Breast epithelium (tissue), 2 donors: ENCODE measurements around the gene BHLHA9.

- PRO-cap = bidirectional peak, plus-strand start at chr17:1229839, minus-strand start at chr17:1229722
- RAMPAGE, long total RNA, 2 experiments = no peak in any of the 2 experiments
Observed at GRCh38 chr17:1229426-1230010, 40.7 kb upstream of the BHLHA9 start.

DNA sequence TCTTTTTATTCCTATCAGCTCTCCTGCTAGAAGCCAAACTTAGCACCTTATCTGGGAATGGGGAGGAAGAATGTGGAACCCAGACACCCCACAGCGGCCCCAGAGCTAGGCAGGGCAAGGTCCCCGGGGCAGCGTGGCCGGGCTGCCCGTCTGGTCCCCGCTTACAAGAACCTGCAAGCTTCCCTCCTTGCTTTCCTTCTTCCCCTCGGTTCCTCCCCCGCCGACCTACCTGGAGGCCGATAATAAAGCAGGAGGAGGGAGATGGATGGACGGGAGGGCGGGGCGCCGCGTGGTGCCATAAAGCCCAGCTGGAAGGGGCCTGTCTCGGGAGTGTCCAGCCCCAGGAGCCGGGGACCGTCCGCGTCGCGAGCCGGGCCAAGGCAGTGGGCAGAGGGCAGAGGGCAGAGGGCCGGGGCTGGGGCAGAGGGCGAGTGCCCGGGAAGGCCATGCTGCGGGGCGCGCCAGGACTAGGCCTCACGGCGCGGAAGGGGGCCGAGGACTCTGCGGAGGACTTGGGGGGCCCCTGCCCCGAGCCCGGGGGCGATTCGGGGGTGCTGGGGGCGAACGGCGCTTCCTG, at the start of gene BHLHA9:
Gene BHLHA9, plus strand, starts transcription at position 327 of the 577 bp plus-strand sequence.
- PRO-cap = no peak
- RAMPAGE, long total RNA, 2 experiments = no peak in any of the 2 experiments

- PRO-cap = no peak
- RAMPAGE, long total RNA, 2 experiments = no peak in any of the 2 experiments
Observed at GRCh38 chr17:1404786-1405145, 4.7 kb upstream of the YWHAE start.

GRCh38 chr17:1449538-1449737, 6.6 kb downstream of the CRK start:
- PRO-cap = no peak
- RAMPAGE, long total RNA, 2 experiments = no peak in any of the 2 experiments

DNA sequence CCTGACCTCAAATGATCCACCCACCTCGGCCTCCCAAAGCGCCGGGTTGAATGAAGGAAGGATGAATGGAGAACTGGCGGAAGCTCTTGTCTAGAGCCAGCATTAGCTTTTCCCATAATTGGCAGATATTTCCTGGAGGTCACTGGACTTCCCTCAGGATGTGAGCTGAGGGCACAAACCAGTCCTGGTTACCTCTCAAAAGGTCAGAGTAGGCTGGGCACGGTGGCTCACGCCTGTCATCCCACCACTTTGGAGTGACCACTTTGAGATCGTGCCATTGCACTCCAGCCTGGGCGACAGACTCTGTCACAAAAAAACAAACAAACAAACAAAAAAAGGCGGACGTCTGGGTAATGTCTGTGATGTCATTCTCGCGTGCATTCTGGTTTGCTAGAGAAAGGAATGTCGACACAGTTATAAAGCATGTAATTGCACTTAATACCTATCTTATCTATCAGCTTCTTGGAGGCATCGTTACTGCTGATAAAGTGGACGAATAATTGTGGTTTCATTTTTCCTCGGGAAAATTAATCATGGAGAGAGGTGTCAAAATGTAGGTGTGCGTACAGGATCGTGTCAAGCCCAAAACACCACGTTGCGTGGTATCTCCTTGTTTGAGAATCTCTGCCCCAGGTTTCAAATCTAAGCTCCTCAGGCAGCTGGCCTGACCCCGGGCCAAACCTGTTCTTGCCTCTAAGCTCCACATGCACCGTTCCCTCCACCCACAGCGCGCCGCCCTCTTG, 6.3 kb upstream of the CRK start:
- PRO-cap = no peak
- RAMPAGE, long total RNA, 2 experiments = no peak in any of the 2 experiments

DNA sequence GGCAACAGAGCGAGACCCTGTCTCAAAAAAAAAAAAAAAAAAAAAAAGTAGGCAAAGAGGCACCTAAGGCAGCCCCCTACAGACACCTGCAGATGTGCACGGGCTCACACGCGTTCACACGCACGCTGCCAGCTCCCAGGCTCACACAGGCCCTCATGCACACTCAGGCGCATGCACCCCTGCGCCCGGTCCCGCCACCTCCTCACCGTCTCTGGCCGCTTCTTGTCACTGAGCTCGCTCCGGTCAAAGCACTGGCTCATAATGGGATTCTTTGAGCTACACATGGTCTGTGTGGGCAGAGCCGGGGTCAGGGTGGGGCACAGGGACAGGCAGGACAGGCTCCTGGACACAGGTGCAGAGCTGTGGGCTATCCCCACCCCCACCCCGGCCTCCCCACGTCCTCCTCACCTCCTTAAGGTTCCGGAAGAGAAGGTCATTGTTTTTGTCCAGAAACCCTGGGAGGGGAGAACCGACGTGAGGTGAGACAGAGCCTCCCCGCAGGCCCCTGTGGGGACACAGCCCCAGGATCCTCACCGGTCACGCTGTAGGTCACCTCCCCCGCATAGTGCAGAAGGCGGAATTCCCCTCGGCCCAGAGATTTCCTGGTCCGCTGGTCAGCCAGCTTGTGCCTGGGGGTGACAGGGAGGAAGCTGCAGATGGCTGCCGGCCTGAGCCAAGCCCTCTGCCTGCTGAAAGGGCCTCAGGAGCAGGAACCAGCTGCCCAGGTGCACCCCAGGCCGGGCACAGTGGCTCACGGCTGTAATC, 17.9 kb downstream of the MYO1C start:
- PRO-cap = no peak
- RAMPAGE, long total RNA, 2 experiments = no peak in any of the 2 experiments

GRCh38 chr17:1506559-1507334, 9.7 kb downstream of the INPP5K start:
- PRO-cap = no peak
- RAMPAGE, long total RNA, 2 experiments = no peak in any of the 2 experiments

DNA sequence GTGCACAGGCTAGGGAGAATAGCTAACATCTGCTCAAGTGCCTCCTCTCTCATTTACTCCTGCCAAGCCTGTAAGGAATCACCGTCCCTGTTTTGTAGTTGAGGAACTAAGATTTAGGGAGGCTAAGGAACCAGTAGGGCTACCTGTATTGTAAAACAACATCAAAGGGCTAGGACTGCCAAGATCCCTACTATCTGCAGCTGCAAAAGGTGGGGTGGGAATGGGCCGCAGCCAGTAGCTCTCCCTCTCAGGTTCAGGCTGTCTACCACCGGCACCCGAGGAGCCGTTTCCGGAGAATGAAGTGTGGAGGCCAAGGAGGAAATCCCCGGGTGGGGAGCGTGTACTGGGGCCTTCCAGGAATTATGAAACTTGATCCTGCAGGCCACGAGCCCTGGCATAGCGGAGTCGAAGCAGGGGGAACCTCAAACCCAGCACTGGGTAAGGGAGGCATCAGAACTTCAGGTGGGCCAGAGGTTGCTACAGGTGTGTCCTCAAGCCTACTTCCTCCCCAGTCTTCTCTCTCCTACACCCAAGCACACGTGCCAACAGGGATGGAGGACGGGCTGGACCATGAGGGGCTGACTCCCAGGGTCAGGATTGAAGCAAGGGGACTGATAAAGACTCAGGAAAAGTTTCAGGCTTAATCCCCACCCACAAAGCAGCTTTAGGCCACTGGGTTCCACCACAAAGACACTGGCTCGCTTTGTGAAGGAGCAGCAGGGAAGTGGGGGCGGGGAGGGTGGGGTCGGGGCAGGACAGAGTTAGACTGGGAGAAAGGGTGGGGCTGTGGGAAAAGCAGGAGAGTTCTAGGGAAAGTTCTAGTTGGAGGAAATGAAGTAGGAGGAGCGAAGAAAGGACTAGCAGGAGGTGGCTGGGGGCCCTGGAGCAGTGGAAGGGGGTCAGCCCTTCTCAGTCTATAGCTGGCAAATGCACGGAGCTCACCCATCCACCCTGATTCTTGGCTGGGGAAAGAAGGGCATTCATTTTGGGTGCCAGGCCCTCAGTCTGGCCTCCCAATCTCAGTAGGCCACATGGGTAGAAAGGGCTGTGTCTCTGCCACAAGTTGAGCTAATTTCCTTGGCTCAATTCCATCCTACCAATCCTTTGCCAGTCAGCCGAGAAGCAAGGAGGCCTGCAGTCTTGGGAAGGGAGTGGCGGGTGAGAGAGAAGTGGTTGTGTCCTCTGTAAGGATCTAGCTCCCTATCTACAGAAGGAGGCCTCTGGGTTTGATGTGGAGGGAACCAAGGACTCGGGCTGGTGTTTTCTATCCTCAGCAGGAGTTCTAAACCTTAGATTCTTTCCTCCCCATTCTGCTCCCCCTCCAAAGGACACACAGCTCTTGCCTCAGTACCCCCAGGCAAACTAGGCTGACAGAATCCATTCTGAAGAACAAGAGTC, 4.8 kb downstream of the INPP5K start:
- PRO-cap = no peak
- RAMPAGE, long total RNA, 2 experiments = no peak in any of the 2 experiments

DNA sequence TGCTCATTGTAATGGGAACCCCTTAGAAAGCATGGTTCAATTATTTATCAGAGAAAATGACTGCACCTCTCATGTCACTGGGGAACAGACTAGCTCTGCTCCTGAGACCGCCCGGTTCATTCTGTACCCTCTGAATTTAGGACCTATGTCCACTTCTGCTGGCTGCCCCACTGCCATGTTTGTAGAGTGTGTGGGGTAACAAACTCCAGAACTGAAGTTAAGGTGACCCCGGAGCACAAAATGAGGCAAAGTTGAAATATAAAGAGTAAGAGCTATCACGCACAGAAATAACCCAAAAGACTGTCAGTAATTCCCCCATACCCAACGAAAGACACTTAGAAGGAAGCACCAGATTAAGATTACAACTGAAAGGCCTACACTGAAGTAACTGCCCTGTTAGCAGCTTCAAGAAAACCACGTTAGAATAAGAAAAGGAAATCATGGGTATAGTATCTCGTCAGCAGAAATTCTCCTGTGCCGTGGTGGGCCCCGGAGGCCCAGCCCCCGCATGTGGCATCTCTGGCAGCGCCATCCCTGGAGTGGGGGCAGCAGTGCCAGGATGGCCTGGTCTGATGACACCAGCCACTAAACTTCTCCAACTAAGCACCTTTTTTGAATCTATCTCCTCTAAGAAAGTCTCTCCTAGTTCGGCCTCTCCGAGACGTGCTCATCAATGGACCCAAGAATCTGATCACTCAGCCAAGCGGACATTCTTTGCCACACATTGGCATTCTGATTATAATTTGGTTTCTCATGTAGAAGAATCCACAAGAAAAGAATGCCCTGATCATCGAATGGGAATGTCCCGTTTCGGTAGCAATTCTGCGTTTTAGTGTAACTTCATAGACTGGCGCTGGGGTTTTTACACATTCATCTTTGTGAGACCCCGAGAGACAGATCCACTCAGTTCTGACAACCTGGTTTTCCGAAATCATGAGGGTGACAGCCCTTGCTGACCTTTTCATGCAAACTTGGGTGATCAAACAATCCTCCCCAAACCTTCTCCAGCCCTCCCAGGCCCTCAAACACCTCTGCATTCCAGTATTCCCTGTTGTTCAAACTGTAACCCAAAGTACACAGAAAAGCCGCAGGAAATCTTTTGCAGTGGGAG, 18.7 kb downstream of the PITPNA start:
- PRO-cap = no peak
- RAMPAGE, long total RNA, 2 experiments = no peak in any of the 2 experiments

DNA sequence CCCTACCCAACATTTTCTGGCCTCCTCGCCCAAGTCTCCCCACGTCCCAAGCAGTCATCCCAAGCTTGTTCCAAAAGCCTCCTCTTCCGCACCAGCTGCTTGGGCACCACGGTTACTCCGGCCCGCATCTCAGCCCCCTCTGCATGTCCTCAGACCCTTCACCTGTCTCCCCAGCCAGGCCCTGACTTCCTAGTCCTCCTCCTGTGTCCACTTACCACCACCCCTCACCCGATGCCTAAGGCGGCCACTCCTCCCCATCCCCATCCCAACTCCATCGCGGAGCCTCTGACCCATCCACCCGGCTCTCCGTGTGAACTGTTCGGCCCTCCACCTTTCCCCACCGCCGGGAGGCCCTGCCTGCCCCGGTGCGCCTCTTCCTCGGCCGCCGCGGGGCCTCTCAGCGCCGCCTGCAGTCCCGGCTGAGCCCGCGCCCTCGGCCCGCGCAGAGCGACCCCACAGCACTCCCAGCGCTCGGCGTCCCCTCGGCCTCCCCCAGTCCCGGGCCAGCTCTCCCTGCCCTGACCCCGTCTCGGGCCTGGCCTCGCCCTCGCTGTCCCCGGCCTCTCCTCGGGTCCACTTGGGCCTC, 908 bp downstream of the PITPNA start:
- PRO-cap = no peak
- RAMPAGE, long total RNA, 2 experiments = no peak in any of the 2 experiments

DNA sequence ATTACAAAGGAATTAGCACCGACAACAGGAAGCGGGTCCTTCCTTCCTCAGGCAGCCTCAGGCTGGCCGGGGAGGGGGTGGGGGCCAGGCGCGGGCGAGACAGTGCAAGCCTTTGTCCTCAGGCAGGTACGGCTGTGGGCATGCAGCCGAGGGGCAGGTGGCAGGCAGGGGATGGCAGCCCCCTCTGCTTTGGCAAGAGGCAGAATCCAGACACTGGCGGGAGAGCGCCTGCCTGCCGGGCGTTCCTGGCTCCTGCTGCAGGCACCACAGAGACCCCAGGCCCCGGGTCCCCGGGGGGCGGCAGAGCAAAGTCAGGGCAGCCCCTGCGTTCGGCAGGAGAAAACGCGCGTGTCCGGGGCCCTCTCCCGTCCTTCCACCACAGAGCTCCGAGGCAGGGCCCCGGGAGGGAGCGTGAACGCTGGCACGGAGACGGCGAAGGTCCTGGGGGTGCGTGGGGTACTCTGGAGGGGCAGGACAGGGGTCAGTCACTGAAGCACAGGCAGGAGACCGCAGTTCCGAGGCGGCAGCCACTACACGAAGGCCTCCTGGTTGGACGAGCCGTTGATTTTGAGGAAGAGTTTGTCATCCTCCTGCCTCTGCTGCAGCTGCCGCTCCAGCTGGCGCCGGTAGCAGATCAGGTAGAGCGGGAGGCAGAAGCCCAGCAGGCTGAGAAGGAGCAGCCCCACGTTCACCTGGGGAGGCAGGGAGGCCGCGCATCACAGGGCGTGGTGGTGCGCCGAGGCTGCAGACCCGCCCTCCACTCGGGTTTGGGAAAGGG, 12.7 kb upstream of the PITPNA start:
- PRO-cap = no peak
- RAMPAGE, long total RNA, 2 experiments = no peak in any of the 2 experiments

DNA sequence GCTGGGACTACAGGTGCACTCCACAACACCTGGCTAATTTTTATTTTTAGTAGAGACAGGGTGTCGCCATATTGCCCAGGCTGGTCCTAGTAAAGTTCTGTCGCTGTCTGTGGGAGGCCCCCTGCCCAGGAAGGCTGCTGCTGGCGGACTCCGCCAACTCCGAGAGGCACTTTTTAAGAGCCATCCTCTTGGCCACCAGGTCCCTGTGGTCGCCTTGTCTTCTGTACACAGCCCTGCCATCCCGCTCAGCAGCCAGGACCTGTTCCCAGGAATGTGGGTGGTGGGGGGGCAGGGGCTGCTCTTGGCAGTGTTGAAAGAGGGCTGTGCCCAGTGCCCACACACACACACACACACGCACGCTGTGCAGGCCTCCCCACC, 18.3 kb upstream of the PITPNA start:
- PRO-cap = no peak
- RAMPAGE, long total RNA, 2 experiments = no peak in any of the 2 experiments

- PRO-cap = no peak
- RAMPAGE, long total RNA, 2 experiments = no peak in any of the 2 experiments
Observed at GRCh38 chr17:1636554-1637113, 8.0 kb upstream of the SLC43A2 start.

- PRO-cap = no peak
- RAMPAGE, long total RNA, 2 experiments = no peak in any of the 2 experiments
Observed at GRCh38 chr17:1727939-1728593, 3.6 kb downstream of the WDR81 start.

- PRO-cap = no peak
- RAMPAGE, long total RNA, 2 experiments = no peak in any of the 2 experiments
Observed at GRCh38 chr17:1733609-1734055, 9.0 kb upstream of the SERPINF2 start.

GRCh38 chr17:1737763-1738531, 4.7 kb upstream of the SERPINF2 start:
- PRO-cap = no peak
- RAMPAGE, long total RNA, 2 experiments = no peak in any of the 2 experiments

GRCh38 chr17:1752178-1753414, 9.3 kb upstream of the SERPINF1 start:
- PRO-cap = no peak
- RAMPAGE, long total RNA, 2 experiments = no peak in any of the 2 experiments

DNA sequence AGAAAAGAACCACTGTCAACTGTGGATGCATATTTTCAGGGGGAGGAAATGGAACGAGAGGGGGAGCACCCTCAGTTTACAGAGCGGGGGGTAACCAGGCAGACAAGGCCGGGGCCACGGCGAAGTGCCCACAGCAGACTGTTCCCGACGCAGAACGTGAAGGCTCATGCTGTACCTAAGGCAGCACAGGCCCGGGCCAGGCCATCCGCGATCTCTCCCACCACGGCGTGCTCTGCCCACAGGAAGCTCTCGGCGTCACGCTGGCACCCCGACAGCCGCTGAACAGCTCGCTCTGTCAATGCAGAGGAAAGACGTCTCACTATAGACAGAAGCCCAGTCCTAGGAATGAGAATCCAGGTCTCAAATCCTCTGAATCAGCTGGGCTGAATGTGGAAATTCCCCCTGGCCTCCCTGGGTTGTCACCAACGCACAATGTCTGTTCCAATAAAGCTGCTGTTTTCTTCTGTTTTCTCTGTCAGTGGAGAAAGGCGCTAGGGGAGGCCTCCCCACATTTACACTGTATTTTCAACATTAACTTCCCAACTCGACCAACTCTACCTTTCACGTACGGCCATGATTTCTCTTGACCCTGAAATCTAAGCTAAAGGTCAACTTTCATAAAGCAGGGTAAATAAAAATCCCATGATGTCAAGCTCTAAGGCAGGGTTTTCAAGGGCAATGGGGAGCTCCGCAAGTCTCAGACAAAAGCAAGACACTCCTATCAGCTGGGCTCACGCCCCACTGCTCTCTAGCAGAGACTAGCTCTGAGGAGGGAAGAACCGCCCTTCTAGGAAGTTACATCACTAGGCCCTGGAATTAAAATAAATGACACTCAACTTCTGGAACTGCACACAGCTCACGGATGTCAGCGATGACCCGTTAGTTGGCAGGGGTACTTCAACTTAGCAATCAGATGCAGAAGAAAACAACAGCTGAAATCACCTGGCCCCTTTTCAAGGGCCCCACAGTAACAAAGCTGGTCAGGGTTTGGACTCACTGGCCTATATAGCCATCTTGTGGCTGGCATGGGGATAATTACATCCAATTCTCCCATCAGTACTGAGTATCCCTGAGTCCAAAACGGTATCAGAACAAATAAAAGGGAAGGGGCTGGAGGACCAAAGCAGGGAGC, 21.7 kb downstream of the SERPINF1 start:
- PRO-cap = bidirectional peak, plus-strand start at position 828 of the sequence, minus-strand start at position 750 of the sequence
- RAMPAGE, long total RNA, 2 experiments = no peak in any of the 2 experiments

DNA sequence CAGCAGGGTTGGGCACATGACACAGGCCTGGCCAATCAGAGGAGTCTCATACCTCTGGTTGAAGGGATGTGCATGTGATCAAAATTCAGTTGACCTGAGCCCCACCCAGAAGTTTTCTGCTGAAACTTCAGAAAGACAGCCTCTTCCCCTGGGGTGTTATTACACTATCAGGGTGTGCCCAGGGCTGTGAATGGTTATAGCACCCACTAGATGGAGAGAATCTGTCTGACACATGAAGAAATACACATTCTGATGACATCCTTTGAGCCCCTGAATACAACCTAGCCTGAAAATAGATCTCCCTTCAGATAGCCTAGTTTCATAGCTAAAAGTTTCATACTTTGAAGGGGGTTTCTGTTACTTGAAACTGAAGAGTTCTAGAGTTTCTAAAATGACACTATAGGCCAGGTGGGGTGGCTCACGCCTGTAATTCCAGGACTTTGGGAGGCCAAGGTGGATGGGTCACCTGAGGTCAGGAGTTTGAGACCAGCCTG, 6.0 kb downstream of the SMYD4 start:
- PRO-cap = no peak
- RAMPAGE, long total RNA, 2 experiments = no peak in any of the 2 experiments

- PRO-cap = unidirectional peak, plus-strand start at chr17:2023854
- RAMPAGE, long total RNA, 2 experiments = no peak in any of the 2 experiments
Observed at GRCh38 chr17:2023275-2024124, 1.6 kb downstream of the RTN4RL1 start.